SEM (cell line): ENCODE results near the gene GRK1.

- PRO-cap: no peak
Observed at GRCh38 chr13:113138698-113139560, 16.3 kb downstream of the F10 start.

DNA sequence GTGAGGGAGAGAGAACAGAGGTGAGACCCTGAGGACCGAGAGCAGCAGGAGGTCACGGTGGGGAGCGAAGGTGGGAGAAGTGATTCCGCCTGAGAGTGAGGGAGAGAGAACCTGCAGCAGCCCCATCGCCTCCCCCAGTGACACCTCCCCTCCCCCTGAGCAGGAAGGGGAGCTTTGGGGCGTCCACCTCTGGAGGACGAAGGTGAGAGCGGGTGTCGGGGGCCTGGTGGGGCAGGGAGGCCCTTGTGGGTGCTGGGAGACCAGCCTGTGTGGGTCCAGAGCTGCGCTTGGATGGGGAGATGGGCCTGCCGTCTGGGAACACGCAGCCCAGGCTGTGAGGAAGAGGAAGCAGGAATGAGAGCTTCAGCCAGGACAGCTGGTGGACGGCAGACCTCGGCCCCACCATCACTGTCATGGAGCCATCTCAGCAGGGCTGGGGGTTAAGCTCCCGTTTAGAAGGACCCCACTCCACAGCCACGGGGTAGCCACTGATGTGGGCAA, 6.7 kb upstream of the PROZ start:
- PRO-cap: no peak

GRCh38 chr13:113152630-113153240, 5.7 kb upstream of the PROZ start:
- PRO-cap: no peak

- PRO-cap: no peak
Observed at GRCh38 chr13:113158744-113159217, 333 bp downstream of the PROZ start.

DNA sequence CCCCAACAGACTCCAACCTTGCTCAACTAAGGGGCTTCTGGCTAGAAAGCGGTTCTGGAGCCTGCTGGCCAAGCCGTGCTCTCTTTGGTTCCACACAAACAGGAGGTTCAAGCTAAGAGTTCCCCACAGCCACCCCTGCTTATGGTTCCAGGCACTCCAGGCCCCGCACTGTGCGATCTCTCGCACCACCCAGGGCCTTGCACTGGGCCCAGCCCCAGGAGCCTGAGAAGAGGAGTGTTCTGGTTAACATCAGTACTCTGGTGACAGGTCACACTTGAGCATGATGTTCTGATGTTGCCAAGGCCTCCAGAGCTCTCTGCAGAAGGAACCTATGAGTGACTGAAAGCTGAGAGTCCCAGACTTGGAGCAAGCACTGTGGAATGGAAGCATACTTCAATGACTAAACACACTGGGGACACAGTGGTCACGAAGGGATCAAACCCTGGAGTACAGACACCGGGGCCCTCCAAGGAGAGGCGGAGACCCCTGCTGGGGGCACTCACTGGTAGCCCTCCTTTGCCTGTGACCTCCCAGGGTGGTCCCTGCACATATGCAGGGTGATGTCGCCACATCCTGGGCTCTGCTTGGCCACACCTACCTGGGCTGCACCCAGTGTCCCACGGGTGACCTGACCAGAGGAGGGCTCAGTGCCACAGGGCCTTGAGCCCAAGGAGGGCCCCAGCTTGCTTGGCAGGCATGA, 4.3 kb downstream of the PCID2 start:
- PRO-cap: no peak

DNA sequence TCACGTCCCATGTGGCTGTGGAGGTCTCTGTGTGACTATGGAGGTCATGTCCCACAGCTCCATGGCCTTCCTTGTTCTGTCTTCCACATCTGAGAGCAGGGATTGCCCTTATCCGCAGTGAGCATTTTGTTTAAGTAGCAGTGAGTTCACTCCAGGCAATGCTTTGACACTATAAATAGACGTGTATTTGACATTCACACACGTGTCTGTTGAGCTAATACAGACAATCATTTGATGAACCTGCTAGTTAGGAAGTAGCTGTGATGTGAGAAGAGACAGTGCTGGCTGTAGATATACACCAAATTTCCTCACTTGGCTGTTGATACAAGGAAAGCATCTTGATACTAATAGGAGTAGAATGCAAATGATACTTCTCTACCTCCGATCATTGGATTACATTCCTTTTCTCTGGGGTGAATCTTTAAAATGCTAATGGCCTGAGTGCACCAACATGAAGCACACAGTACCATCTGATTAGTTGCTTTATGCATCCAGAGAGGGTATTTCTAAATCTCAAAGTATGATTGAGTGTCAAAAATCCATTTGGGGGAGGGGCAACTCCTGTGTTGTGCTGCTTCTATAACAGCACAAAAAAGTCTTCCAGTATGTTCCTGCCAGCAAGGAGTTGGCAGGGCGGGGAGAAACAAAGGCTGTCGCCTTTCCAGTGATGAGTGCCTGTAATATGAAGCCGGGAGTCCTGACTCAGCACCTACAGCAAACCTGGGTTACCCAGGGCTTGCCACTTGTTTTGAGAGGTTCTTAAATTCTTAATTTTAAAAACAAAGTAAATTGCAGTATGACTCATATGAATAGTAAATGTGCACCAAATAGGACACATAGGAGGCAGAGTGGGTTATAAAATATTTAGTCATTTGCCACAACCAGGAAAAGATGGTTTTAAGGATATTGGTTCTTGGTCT, 7.0 kb downstream of the CUL4A start:
- PRO-cap: no peak

DNA sequence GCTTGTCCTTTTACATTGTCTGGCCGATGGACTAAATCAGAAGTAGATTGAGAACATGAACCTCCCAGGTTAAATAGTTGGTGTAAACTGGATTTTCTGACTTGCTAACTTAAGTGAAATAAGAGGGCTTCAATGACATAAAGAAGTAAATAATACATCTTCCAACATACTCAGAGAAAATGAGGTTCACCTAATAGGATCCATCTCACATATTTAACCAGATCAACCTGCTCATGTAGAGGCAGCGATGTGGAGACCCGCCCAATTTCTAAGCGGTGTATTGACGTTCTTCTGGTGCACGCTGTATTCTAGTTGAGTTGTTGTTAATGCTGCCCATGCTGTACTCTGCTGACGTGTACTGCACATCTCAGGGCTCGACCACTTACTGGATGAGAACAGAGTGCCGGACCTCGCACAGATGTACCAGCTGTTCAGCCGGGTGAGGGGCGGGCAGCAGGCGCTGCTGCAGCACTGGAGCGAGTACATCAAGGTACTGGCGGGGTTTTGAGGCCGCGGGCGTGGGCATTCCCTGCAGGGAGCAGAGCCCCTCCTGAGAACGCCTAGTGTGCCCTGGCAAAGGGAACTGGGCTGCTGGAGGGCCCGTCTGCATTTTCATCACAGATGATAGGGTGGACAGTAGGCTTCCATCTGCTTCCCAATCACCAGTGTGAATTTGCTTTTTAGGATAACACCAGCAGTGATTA, 29.8 kb downstream of the CUL4A start:
- PRO-cap: no peak

- PRO-cap: no peak
Observed at GRCh38 chr13:113398854-113399570, 35.1 kb upstream of the GRTP1 start.

DNA sequence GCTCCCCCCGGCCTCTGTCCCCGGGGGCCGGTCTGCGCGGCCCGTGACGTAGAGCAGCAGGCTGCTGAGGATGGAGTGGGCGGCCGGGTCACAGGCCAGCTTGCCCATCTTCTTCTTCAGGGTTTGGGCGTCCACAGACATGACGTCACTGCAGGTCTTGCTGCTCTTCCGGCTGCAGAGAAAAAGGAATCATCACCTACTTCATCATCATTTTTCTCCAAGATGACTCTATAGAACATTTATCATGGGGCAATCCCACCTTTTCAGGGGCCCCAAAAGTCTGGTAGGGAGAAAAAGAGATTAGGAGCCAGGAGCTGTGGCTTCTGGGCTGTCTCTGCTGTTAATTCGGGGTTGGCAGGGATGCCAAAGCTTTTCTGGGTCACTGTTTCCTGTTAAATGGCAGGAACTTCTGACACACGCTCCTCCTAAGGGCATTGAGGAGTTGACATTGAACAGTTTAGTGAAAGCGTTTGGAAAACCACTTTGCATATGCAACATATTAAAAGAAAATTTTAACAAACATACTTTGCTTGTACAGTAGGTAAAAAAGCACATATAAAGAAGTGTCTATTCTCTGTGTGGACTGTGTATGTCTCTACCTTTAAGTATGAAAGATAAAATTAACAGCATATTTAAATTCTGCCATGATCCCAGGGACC, 44.2 kb upstream of the GRTP1 start:
- PRO-cap: no peak

DNA sequence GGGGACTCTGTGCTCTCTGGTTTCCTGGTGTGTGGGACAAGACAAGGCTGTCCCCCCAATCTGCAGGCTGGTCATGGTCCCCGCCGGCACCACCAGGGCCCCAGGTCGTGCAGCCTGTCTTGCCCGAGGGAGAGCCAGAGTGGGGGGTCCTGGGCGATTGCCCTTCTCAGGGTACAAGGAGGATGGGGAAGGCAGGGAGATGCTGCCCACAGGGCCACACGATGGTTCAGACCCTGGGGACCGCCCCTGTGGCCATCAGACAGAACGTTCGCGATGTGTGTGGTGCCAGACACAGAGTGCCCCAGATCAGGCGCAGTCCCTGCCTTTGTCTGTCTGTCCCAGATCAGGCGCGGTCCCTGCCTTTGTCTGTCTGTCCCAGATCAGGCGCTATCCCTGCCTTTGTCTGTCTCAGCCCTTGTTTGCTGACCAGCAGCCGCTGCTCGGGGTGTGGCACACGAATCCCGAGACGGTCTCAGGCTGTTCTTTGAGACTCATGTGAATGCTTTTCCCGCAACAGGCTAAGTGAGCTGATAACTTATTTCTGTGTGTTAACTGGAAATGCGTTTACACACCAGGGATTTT, 36.0 kb downstream of the ADPRHL1 start:
- PRO-cap: no peak

DNA sequence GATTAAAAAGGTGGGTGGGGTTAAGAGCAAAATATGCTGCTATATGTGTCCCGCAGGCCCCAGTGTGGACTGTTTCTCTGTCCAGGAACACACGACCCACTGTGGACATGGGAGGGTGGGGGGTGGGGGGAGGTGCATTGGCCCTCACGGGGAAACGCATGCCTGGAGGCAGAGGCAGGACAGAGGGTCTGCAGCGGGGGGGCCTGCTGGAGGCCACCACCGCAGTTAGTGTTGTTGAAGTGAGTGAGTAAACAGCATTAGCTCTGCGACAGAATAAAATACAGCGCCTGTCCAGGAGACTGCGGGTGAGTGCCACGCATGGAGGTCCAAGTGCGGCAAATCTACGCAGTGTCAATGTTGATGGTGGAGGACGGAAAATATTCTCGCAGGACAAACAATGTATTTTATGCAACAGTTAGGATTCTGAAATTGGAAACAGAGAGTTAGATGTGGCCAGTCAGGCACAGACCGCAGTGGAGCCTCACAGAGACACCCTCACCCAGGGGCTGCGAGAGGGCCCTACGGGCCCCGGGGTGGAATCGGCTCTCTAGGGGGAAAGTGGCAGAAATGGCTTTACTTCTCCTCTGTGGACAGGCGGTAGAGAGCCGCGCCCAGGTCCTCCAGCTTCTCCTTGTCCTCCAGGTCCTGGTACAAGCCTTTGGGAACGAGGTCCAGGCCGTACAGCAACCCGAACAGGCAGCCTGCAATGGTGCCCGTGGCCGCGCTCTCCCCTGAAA, 30.9 kb downstream of the ADPRHL1 start:
- PRO-cap: no peak

- PRO-cap: unidirectional peak, minus-strand start at chr13:113446011
Observed at GRCh38 chr13:113445844-113446204, 7.5 kb downstream of the ADPRHL1 start.

DNA sequence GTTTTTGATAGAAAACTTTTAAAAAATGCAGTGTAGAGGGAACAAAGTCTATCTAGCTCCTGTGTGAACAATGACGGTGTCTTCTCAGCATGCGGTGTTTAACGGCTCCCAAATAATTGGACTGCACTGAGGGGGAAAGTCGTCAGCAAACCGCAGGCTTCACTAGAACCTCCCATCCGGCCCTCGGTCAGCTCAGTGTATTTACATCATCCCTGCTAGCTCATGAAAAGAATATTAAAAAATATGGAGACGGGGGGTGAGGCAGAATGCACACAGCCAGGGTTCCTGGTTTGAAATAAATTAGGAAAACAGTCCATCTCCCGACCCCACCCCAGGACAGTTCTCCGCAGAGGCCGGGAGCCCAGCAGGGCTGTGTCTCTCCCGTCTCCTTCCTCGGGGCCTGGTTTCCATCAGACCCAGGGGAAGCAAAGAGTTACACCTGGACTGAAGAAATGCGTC, 757 bp upstream of the ADPRHL1 start:
- PRO-cap: no peak

GRCh38 chr13:113468453-113469029, 15.3 kb upstream of the ADPRHL1 start:
- PRO-cap: no peak

DNA sequence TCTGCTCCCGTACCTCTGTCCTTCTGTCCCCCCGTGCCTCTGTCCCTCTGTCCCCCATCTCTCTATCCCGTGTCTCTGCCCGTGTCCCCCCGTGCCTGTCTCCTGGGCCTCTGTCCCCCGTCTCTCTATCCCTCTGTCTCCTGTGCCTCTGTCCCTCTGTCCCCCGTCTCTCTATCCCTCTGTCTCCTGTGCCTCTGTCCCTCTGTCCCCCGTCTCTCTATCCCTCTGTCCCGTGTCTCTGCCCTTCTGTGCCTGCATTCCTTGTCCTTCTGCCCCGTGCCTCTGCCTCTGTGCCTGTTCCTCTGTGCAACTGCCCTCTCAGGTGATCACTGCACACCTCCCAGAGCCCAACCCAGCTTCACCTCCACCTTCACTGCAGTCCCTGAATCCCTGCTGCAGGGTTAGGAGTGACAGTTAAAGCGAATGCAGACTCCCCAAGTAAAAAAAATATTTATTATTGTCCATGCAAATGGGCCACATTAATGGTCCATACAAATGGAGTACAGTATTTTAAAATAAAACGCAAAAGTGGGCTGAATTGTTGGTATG, 17.5 kb downstream of the DCUN1D2 start:
- PRO-cap: no peak

- PRO-cap: no peak
Observed at GRCh38 chr13:113616963-113617563, 32.5 kb downstream of the TFDP1 start.

DNA sequence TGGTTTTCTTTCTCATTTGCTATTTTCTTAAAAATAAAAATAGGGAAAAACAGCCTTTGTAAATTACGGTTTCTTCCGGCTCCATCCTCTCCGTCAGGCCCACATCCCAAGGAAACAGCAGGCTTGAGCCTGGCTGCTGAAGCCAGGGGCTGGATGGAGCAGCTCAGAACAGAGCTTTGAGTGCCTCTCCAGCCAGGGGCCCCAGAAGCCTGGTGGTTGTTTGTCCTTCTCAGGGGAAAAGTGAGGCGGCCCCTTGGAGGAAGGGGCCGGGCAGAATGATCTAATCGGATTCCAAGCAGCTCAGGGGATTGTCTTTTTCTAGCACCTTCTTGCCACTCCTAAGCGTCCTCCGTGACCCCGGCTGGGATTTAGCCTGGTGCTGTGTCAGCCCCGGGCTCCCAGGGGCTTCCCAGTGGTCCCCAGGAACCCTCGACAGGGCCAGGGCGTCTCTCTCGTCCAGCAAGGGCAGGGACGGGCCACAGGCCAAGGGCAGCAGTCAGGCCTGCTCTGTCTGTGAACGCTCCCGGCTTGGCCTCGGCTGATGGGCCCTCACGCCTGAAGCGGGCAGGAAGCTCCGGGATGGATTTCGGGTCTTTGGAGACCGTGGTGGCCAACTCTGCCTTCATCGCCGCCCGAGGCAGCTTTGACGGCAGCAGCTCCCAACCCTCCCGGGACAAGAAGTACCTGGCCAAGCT, at the start of gene GRK1:
Gene GRK1 (plus strand): TSS at position 412 of the 695 bp plus-strand sequence.
- PRO-cap: no peak

DNA sequence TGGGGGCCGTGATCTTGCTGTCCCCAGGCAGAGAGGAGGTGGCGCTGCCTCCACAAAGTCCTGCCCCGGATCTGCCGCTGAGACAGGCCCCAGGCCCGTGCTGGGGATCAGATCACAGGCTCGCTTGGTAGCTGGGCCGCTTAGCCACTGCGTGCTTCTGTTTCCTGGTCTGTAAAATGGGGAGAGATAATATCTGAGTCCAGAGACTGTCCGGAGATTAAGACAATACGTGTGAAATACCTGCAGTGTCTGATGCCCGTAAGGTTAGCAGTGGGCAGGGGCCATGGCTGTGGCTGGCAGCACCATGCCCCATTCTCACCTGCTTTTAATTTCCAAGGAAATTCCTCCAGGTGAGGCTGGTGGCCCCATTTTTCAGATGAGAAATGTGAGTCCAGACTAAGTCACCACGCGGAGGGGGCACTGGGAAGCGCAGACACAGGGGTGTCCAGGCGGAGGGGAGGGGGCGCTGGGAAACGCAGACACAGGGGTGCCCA, 3.3 kb downstream of the GRK1 start:
- PRO-cap: no peak

GRCh38 chr13:113759615-113760205, 684 bp downstream of the TMEM255B start:
- PRO-cap: no peak

GRCh38 chr13:113818414-113818861, 45.4 kb downstream of the GAS6 start:
- PRO-cap: no peak